ENCODE data around the gene ATP13A3.

- PRO-cap = no peak
Observed at GRCh38 chr3:194312505-194313387, 38.4 kb downstream of the CPN2 start.

DNA sequence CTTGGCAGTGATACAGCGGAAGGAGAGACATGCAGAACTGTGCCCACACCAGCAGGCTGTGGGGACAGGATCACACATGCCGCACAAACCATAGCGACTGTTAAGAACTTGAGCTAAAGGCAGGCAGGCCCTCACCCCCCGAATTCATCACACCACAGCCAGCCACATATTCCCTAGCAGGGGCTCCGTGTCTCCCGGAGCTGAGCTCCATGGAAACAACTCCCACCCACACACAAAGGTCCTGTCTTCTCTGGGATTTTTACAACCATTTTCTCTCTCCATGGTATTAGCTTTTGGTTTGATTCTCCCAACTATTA is 3.0 kb upstream of the GP5 start:
- PRO-cap = no peak

DNA sequence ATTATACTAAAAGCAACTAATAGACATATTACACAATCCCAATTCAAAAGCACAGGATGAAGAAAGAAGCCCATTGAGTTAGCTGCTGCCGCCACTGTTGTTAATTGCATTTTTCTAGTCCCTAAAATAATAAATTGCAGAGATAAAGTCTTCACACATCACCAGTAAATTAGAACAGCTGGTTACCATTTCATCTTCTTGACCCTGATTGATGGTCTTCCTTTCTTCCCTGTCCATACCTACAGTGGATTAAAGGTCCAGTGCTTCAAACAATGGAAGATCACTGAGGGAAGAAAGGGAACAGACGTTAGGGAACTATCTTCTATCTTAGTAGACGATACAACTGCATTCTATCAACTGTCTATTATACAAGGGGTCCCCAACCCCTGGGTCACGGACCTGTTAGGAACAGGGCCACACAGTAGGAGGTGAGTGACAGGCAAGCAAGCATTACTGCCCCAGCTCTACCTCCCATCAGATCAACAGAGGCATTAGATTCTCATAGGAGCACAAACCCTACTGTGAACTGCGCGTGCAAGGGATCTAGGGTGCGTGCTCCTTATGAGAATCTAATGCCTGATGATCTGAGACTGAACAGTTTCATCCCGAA is 24.7 kb downstream of the ATP13A3 start:
- PRO-cap = no peak

GRCh38 chr3:194486671-194487085 is at the start of gene ATP13A3:
Gene ATP13A3, minus strand, starts transcription at chr3:194487002.
- PRO-cap = bidirectional peak, plus-strand start at chr3:194486730, minus-strand start at chr3:194486700; bidirectional peak, plus-strand start at chr3:194487159, minus-strand start at chr3:194486968

DNA sequence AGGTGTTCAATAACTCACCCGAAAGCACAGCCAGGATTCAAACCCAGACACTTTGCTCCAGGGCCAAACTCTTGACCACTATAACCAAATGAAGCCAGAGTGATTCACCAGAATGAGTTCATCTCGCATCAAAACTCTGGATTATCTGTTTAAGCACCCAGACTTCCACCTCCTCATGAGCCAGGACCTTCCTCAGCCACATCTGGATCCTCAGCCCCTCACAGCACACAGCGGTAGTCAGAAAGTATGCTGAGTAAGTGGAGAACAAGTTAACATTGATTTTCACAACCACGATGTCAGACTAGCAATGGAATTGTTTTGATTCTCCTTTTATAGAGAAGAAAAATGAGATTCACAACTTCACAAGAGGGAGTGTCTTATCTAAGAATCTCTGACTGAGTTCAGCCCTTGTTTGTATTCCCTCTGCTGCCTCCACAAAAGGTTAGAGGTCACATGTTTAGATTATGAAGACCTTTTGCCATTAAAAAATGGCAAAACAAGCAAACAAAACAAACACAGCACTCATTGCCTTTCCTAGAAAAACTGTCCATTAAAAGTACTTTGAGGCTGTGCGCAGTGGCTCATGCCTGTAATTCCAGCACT is 7.3 kb upstream of the ATP13A3 start:
- PRO-cap = no peak

DNA sequence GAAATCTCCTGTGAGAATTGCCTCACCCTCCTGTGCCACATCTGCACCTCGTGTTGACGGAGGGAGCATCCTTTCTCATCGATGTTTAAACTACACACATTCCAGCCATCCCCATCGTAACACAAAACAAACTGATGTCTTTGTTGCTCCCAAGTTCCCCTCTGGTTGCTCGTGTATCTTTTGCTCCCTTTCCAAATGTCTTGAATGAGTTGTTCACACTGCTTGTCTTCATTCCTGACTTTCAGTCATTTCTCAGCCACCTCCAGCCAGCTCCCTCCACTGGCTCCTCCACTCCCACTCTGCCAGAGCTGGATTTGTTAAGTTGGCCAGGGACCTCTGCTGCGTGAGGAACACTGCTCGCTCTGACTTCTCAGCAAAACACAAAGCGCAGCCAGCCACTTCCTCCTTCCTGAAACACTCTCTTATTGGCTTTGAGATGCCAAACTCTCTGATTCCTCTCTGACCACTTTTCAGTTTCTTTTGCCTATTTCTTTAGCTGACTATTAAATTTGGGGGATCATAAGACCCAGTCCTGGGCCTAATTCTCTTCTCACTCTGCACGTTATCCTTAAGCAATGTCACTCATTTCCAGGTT is 53.7 kb upstream of the ATP13A3 start:
- PRO-cap = no peak

GRCh38 chr3:194769243-194769897 is 83.7 kb downstream of the FAM43A start:
- PRO-cap = bidirectional peak, plus-strand start at chr3:194769443, minus-strand start at chr3:194769132

DNA sequence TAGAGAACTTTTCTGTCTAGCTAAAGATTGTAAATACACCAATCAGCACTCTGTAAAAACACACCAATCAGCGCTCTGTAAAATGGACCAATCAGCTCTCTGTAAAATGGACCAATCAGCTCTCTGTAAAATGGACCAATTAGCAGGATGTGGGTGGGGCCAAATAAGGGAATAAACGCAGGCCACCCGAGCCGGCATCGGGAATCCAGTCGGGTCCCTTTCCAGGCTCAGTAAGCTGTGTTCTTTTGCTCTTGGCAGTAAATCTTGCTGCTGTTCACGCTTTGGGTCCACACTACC is 154.9 kb downstream of the FAM43A start:
- PRO-cap = no peak

DNA sequence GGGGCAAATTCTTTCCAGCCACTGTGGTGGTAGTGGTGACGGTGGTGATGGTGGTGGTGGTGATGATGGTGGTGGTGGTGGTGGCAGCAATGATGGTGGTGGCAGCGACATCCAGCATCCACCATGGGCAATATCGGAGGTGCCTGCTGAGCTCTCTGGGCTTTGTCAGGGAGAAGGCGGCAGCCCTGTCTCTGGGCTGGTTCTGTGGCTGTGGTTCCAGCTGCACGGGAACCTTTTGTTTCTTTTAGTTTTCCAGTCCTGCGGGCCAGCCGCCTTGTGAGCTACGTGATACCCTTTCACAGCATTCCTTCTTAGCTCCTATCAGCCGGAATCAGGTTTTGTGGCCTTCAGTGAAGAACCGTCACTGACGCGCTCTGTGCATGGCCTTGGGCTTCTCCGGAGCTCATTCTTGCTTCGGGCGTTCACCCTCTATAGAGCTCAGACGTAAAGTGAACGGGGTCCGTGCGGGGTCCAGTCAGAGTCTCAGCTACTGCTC is 166.5 kb downstream of the FAM43A start:
- PRO-cap = no peak

GRCh38 chr3:194952319-194952691 is 266.6 kb downstream of the FAM43A start:
- PRO-cap = no peak

GRCh38 chr3:195033361-195033907 is 237.5 kb downstream of the XXYLT1 start:
- PRO-cap = no peak

- PRO-cap = no peak
Observed at GRCh38 chr3:195087770-195088503, 183.0 kb downstream of the XXYLT1 start.

GRCh38 chr3:195094079-195094584 is 176.8 kb downstream of the XXYLT1 start:
- PRO-cap = no peak

DNA sequence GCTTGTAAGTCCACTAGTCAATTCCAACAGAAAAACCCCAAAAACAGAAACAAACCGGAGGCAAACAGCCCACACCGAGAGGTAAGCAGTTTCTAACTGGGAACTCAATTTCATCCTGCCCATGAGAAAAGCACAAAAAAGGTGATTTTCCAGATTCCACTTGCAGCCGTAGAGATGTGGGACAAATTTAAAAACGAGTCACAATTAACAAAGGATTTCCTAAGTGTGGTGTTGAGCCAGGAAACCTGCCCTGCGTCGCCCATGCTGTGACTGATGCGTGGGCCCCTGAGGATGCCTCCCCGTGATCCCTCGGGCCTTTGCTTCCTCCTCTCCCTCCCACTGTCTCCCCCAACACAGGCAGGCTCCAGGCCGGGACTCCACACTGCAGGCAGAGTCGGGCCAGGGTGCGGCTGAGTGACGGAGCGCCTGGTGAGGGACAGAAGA is 91.3 kb downstream of the XXYLT1 start:
- PRO-cap = no peak

- PRO-cap = no peak
Observed at GRCh38 chr3:195204368-195204732, 66.6 kb downstream of the XXYLT1 start.

DNA sequence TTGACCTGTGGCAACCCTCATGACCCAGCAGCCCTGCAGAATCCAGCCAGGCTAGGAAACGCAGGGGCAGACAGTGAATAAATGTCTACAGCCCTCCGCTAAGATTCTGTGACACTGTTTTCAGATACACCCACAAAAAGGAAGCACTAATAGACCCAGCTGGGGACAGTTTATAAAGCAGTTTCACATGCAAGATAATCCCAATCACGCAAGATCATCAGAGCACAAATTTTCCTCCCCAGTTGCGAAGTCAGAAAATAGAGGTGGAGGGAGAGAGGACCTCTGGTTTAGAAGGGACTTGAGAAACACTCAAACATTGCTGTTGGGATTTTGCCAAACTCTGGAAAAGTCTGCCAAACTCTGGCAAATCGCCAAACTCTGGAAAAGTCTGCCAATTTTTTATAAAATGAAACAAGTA is 66.2 kb downstream of the XXYLT1 start:
- PRO-cap = no peak

- PRO-cap = no peak
Observed at GRCh38 chr3:195441234-195441431, 1.7 kb downstream of the ACAP2 start.

- PRO-cap = no peak
Observed at GRCh38 chr3:195544327-195544772, 1.2 kb upstream of the PPP1R2 start.

DNA sequence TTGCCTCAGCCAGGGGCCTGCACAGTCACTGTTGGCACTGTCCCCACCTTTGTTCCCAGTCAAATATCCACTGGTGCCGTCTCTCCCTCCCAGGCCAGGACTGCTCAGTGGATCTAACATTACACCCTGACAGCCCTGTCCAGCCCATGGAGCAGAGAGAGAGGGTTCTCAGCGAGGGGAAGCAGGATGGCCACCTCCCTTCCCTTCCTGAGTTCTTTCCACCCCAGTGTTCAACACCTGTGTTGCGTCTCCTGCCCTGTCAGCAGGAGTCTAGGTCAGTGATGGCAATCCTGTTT is 1.6 kb upstream of the PPP1R2 start:
- PRO-cap = no peak

DNA sequence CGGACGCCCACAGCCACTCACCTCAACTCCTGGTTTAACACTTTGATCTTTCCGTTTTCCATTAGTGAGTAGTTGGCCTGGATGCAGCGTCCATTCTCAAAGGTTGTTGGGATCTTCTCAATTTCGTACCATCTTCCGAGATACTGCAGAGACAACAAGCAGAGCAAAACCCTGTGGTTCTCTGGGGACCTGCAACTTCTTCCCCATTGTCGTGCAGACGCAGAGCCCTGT is 10.0 kb downstream of the APOD start:
- PRO-cap = no peak